ENCODE measurements around the genes ASMT and NLGN4X.

DNA sequence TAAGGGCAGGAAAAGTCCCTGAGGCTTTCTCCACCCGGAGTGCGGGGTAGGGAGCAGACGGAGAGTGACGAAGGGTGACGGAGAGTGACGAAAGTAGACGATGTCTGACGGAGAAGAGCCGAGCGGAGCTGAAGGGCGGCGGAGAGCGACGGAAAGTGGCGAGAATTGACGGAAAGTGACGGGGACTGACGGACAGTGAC is 262.2 kb upstream of the PLCXD1 start:
- PRO-cap, result no peak

DNA sequence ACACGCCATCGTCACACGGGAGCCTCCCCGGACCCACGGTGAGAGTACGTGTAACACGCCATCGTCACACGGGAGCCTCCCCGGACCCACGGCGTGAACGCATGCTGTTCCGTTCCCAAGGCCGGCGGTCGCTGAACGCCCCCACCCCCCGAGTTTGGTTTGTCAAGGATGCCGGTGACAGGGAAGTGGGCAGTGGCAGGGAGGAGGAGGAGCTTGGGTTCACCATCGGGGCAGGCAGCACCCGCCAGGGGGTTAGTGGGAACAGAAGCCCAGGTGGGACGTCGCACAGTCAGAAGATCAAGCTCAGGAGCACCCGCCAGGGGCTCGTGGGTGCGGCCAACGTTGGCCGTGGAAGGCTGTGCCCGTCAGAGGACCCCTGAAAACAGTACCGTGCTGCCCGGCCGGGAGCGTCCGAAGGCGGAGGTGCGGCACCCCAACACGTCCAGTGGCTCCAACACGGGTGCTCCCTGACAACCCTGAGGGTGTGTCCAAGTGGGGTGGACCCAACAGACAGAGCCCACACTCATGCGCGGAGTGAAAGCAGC is 15.4 kb downstream of the PPP2R3B start:
- PRO-cap, result no peak

- PRO-cap, result bidirectional peak, plus-strand start at chrX:373790, minus-strand start at chrX:373709; bidirectional peak, plus-strand start at chrX:374156, minus-strand start at chrX:373990; unidirectional peak, minus-strand start at chrX:374271
Observed at GRCh38 chrX:373417-374567, 12.9 kb downstream of the PPP2R3B start.

GRCh38 chrX:1306572-1307146 is 29.9 kb upstream of the IL3RA start:
- PRO-cap, result no peak

GRCh38 chrX:1388154-1388595 is 3.7 kb downstream of the SLC25A6 start:
- PRO-cap, result no peak

DNA sequence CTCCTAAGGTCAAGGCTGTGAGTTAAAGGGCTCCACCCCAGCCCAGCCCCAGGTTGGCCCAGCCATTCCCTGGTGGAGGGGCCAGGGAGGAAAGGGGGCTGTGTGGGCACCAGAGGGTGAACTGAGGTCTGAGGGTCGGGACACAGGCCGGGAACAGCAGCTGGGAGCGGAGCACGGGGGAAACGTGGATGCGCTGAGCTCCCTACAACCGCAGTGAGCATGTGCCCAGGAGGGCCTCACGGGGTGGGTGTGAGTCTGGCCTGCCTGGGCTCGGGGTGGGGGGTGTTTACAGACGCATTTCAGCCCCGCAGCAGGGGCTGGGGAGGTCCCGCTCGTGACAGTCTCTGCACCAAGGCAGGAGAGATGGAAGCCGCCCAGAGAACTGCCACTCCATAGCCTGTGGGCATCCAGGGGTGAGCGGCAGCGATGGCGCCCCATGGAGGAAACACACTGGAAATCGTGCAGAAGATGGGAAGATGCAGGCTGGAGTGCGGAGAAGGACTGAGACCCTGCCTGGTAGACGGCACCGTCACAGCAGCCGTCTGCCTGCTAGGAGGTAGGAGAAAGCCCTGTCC is 9.8 kb upstream of the SLC25A6 start:
- PRO-cap, result no peak

DNA sequence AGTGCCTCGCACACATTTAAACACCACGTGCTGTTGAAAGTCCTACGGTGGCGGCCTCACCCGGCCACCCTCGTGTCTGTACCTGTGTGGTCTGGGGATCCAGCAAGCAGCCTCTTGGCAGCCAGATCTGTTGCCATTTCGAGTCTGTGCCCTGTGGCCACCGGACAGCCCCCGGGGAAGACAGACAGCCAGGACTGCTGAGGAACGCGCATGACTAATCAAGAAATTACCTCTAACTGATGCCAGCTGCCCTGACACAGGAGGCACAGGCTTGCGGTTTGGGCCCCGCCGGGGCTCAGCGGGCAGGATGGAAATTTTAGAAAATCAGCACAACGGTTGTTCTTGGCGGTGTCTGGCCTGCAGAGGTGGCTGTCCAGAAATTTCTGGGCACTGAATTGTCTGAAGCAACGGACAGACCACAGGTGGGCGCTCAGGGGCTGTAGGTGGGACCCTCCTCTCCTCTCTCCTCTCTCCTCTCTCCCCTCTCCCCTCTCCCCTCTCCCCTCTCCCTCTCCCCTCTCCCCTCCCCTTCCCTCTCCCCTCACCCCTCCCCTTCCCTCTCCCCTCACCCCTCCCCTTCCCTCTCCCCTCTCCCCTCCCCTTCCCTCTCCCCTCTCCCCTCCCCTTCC is 15.7 kb upstream of the ASMTL start:
- PRO-cap, result no peak

- PRO-cap, result no peak
Observed at GRCh38 chrX:1480777-1481177, 28.1 kb upstream of the ASMTL start.

- PRO-cap, result no peak
Observed at GRCh38 chrX:1592279-1593196, 1.1 kb downstream of the AKAP17A start.

DNA sequence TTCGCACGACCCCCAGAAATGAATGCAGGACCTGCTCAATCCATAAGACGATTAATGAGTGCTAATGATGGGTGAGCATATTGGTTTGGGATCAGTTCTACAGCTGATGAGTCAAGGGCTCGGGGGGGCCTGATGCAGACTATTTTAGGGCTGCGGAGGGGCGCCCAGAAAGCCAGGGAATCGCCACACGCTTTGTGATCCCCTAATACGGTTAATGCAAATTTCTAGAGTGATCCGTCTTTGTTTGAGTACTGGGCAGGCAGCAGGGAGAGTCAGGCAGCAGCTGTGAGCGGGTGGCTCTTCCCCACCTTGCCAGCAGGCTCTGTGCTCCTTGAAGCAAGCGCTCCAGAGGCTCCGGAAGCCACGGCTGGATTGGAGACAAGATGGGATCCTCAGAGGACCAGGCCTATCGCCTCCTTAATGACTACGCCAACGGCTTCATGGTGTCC is at the start of gene ASMT:
Gene ASMT (plus strand): TSS at position 243 of the 449 bp plus-strand sequence.
- PRO-cap, result no peak

DNA sequence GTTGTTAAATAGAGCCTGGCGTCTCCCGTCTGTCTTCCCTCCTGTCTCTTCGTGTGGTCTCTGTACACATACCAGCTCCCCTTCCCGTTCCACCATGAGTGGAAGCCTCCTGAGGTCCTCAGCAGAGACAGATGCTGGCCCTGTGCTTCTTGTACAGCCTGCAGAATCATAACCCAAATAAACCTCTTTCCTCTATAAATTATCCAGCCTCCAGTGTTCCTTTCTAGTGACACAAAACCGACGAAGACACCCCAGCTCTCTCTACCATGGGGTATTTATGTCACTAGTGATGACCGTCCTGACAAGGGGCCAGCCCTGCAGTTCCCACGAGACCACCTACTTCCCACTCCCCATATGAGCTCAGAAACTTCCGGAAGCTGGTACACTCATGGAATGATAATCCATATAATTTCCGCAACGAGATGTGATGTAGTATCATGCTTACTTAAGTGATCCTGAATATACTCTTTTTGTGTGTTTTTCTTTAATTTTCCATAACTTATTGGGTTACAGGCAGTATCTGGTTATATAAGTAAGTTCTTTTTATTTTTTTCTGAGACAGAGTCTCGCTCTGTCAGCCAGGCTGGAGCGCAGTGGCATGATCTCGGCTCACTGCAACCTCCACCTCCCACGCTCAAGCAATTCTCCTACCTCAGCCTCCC is 162.0 kb downstream of the DHRSX start:
- PRO-cap, result no peak

DNA sequence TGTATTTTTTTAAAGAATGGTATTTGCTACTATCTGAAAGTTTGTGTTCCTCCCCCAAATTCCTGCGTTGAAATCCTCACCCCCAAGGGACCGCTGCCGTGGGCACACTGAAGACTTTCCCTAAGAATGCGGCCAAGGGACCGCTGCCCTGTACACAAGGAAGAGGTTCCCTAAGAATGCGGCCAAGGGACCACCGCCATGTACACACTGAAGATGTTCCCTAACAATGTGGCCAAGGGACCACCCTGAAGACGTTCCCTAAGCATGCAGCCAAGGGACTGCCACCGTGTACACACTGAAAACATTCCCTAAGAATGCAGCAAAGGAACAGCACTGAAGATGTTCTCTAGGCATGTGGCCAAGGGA is 55.3 kb downstream of the DHRSX start:
- PRO-cap, result no peak

DNA sequence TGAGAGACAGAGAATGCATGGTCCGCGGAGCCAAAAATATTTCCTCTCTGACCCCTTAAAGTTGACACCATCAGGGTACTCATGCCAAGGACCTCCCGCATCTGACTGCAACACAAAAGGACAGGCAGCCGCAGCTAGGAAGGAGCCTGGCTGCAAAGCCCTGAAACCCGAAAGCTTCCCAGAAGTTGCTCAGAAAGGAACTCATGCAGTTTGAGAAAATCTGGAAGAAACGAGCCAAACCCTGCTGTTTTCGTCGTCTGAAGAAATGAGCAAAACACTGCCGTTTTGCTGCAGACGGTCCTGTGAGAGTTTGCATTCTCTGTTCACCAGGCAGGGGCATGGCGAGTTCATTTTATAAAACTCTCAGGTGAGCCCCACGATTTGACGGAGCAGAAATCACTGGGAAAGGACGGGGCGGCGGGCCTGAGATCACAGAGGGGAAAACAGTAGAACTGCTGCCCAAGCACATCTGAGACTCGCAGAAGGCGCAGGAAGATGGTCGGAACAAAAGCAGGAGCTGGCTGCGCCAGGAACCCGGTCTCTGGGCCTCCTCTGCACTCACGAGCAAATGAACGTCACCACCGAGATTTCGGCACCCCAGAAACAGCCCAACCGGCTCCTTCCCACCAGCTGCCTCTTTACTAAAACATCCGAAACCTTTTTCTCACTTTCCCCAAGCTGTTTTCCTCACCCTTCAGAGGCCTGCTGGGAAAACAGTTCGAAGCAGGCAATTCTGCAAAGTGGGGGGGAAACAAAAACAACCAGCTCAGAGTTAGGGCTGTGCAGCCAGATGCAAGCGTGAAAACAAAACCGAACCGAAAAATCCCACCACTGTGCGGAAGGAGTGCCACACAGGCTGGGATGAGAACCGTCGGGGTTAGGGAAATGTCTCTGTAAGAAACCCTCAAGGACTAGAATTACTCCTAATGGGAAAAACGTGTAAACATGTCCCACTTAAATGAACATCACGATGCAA is 16.2 kb downstream of the DHRSX start:
- PRO-cap, result no peak

DNA sequence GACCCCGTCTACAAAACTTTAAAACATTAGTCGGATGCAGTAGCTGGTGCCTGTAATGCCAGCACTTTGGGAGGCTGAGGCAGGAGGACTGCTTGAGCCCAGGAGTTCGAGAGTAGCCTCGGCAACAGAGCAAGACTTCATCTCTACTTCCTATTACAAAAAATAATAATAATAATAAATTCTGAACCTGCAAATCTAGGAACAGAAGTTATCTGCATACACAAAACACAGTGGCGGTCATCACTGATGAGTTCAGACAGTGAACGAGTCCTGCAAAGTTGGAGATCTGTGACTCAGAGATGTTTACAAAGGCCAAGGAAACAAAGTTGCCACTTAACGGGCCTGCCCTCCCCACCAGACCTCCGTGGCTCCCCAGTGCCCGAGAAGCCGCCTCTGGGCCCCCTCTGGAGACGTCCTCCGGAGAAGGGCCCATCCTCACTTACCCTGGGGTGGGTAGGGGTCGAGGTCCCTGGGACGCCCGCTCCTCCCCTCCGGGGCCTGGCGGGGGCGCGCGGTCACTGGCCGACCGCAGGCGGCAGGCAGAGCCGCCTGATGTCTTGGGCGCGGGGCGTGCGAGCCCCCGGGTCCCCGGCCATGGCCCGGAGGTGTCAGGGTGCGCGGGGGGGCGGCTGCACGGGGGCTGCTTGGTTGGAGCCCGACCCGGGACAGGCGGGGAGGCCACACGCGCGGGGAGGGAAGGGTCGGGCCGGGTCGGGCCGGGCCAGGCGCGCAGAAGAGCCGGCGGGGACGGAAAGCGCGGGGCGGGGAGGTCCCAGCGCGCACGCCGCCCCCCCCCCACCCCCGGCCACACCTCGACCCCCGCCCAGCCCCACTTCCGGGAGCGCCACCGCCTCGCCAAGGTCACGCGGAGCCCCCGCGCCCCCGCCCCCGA is 662 bp downstream of the DHRSX start:
- PRO-cap, result bidirectional peak, plus-strand start at position 444 of the sequence, minus-strand start at position 514 of the sequence; bidirectional peak, plus-strand start at position 838 of the sequence, minus-strand start at position 719 of the sequence

GRCh38 chrX:2606865-2607174 is 84.3 kb upstream of the CD99 start:
- PRO-cap, result no peak

DNA sequence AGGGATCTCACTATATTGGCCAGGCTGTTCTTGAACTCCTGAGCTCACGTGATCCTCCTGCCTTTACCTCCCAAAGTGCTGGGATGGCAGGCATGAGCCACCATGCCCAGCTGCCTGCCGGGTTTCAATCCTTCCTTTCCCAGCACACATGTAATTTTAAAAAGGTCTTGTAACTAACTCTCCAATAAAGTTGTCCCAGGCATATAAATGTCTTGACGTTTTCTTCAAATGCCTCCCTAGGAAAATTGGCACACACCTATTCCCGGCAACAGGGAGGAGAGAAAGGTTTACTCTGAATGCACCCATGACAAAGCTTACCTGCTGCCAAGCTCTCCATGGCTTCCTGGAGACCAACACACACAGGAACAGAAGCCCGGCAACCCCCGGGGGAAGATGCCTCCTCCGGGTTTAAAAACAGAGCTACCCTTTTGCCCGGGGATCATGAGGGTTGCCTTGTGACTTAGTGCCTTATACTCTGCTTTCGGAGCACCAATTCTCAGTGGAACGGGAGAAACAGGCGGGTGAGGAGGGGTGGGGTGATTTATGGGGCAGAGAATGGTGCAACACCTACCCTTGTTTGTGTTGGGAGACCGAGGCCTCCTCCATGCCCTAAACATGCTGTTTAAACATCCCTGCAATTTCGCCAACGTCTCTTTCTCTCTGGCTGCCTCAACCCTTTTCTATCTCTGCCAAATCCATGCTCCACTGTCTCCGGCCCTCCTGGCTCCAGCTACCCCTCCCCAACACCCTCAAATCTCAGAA is 4.9 kb upstream of the GYG2 start:
- PRO-cap, result no peak

GRCh38 chrX:3321751-3322542 is 24.5 kb downstream of the MXRA5 start:
- PRO-cap, result no peak

DNA sequence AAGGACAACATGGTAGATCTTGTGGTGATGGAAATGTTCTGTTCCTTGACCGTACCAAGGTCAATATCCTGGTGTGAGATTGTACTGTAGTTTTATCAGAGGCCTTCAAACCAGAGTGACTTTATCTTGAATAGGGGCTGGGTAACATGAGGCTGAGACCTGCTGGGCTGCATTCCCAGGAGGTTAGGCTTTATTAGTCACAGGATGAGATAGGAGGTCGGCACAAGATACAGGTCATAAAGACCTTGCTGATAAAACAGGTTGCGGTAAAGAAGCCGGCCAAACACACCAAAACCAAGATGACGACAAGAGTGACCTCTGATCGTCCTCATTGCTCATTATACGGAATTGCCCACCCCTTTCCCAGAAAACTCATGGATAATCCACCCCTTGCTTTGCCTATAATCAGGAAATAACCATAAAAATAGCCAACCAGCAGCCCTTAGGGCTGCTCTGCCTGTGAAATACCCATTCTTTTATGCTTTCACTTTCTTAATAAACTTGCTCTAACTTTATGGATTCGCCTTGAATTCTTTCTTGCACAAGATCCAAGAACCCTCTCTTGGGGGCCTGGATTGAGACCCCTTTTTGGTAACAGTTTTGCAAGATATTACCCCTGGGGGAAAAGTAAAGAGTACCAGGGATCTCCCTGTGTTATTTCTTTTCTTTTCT is 123.9 kb upstream of the MXRA5 start:
- PRO-cap, result no peak

DNA sequence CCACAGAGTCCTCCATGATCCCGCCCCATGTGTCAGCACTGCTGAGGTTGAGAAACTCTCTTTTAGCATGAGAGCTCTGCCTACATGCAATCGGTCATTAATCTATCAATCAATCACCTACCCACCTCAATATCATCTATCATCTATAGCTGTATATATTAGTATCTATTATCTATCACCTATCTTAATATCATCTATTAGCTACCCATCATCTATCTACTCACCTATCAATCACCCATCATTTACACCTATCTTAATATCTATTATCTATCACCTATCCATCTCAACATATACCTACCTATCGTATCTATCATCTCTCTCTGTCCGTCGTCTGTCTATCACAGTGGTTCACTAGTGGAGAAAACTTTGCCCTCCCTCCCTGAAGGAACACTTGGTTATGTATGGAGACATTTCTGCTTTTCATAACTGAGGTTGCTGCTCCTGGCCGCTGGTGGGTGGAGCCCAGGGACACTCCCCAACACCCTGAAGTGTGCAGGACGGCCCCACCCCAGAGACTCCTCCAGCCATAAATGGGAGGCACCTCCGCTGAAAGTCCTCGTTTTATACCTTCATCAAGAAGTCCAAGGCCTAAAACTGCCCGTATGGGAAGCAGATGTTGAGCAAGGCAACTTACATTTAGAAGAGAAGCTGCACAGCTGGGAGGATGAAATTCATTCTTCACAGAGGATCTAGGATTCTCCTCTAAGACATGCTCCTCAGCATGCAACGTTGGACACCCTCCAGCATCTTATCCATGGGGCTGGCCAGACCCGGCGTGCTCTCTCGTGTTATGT is 43.7 kb downstream of the PRKX start:
- PRO-cap, result no peak

DNA sequence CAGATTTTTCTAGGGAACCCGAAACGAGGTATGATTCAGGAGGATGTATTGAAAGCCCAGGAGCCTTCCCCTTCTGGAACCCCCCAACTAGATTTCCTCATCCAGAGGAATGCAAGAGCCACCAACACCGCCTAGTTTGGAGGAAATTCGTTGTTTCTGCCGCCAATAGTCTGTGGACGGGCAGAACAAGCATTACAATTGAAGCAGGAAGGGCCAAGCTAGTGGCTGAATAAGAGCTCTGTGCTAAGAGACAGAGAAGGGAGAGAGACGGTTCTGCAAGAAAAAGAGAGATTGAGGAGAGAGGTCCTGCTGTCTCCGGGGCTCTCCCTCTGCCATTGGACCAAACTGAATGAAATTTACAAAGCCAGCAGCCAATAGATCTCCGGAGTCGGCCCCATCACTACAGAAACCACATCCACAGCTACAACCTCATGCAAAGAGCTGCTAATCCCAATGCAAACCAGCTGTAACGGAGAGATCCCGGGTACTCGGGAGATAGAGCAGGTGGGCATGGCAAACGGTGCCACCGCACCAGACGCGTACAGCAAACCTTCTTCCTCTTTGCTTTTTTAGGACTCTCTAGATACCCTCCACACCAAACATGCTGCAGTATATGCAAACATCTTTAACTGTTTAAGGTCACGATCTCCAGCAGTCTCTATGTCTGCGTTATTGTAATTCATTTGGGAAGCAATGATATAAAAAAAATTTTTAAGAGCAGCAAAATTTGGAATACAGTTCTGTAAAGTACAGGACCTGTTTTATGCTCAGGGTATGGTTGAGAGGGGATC is at the start of gene NLGN4X:
Gene NLGN4X (minus strand): TSS at position 277 of the 791 bp plus-strand sequence.
- PRO-cap, result no peak